ENCODE results near the gene SPIRE1.

- PRO-cap, result no peak
Observed at GRCh38 chr18:11946761-11947023, 34.6 kb upstream of the IMPA2 start.

DNA sequence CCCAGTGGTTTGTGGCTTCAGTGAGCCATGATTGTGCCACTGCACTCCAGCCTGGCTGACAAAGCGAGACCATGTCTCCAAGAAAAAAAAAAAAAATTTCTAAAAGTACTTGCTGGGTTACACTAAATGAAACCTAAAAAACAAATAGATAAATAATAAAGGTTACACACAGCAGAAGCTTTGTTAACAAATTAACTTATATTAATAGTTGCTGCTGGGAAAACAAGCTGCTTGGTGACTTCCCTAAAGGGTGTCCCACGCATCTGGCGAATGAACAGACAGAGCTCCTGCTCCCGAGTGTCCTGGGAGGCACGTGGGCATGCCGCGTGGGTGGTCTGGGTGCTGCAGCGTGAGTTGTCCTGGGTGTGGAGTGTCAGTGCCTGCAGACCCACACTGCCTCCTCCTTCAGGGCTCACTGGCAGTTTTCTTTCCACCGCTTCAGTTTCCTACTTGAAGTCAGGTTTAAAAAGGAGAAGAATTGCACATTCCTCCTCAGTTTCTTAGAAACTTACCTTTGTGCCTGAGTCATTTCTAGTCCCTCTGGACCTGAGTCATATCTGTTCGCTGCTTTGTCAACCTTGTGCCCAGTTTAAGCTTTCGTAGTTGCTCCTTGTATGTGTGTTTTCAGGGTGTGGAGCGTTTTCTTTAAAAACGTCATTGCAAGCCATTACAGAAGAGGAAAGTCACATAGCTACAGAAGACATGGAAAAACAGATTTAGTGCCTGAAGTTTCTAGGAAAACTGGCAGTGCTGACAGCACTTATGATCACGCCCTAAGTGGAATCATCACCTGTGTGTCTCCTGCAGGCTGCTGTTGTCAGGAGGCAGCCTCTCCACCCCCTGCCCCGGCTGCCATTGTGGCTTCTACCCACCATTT is 24.3 kb downstream of the IMPA2 start:
- PRO-cap, result no peak

DNA sequence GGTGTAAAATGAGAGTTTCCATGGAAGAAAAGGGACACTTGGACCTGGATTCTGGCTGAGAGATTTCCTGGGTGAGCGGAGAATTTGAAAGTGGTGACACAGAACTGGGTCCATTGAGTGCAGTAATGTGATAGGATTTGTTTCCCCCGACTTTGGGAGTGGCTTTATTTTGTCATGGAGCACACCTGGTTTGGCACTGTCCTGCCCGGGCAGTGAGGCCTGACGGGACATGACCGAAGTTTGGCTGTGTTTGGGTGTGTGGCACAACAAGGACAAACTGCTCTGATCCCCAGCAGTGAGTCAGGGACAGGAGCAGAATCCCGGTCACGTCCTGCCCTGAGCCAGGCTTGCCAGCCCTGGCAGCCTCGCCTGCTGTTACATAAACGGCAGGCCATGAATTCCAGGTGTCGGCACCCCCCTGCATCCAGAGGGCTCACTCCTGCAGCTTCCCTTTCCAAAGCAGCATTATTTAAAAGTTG is 45.7 kb downstream of the IMPA2 start:
- PRO-cap, result no peak

DNA sequence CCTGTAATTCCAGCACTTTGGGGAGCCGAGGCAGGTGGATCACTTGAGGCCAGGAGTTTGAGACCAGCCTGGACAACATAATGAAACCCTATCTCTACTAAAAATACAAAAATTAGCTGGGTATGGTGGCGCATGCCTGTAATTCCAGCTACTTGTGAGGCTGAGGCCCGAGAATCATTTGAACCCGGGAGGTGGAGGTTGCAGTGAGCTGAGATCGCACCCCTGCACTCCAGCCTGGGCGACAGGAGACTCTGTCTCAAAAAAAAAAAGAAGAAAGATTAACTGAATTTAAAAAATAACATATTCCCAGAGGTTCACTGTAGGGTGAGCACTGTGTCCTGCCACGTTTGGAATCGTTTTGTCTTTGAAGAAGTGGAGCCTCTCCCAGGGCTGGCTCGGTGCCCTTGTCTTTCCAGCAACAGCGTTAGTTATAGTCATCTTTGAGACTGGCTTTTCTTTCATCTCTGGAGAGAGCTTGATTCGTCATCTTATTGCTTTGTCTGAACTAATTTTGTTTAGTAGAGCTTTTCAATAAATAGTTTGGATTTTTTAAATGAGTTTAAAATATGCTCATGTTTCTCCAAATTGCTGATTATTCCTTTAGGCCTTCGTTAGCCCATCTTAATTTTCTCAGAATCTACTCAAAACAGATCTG is 50.4 kb downstream of the IMPA2 start:
- PRO-cap, result no peak

DNA sequence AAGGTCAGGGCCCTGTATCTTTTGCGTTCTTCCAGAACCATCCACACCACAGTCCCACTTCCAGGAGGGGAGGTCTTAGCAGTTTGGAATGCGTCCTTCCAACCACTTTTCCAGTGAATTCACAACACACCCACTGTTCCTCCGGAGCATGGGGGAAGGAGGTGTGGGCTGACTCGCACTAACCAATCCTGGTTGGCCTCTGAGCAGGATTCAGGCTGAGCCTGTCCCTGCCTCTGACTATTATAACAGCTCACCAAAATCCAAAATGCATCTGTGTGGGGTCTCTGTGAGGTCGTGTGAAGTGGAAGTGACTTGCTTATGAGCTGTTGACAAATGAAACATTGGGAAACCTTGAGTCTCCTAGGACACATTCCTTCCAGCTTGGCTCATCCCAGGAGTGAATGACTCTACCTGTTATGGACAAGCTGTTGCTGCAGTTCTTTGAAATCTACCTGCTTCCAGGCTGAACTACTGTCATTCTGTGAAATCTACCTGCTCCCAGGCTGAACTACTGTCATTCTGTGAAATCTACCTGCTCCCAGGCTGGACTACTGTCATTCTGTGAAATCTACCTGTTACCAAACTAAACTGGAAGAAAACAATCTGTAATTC is 1.5 kb downstream of the CIDEA start:
- PRO-cap, result no peak

GRCh38 chr18:12278721-12279702 is 24.9 kb downstream of the CIDEA start:
- PRO-cap, result bidirectional peak, plus-strand start at chr18:12279388, minus-strand start at chr18:12279166

- PRO-cap, result no peak
Observed at GRCh38 chr18:12340155-12340801, 32.2 kb downstream of the TUBB6 start.

GRCh38 chr18:12657364-12658350 is at the start of gene SPIRE1:
TSS of gene SPIRE1 (minus strand) at chr18:12658107.
- PRO-cap, result bidirectional peak, plus-strand start at chr18:12657596, minus-strand start at chr18:12657606; bidirectional peak, plus-strand start at chr18:12658219, minus-strand start at chr18:12658045

GRCh38 chr18:12885320-12885981 is 1.4 kb upstream of the PTPN2 start:
- PRO-cap, result no peak

GRCh38 chr18:12990598-12991201 is 462 bp upstream of the CEP192 start:
- PRO-cap, result bidirectional peak, plus-strand start at chr18:12991395, minus-strand start at chr18:12991145

DNA sequence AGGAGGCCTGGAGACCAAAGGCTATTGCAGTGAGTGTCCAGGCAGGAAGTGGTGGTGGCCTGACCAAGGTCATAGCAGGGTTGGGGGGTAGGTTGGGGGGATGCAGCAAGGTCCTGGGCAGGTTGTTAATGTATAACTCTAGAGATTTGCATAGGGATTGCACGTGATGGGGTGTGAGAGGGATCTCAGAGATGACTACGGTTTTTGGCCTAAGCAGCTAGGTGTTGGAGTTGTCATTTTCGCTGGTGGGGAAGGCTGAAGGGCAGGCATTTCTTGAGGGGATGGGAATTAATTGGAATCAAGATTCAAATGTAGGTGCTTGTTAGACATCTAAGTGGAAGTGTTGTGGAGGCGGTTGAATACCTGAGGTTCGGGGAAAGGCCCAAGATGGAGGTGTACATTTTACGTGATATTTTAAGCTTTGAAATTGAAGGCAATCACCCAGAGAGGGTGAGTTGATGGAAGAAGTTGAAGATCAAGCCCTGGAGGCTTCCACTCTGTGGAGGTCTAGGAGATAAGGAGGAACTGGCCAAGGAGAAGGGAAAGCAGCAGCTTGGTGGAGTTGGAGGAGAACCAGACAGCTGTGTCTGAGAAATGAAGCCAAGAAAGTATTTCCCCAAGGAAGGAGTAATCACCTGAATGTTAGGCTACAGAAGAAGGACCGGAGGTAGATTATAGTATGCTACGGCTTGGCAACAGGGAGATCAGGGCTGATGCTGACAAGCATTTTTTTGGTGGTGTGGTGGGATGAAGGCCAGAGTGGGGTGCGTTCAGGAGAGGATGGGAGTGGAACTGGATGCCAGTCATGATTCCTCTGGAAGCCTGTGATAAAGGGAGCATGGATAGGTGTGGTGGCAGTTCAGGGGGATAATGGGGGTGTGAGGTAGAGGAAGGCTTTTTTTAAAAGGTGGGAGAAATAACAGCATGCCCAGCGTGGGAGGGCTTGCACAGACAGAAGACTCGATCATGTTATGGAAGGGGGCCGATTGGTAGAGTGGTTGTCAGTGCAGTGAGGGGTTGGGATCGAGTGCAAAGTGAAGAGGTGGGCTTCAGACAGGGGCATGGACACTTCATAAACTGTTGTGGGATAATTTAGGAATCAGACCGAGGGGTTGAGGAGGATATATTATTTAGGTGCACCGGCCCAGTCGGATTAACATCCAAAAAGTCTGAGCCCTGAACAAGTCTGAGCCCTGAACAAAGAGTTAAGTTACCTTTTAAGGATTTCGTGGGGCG is 5.4 kb downstream of the CEP192 start:
- PRO-cap, result no peak

- PRO-cap, result no peak
Observed at GRCh38 chr18:13137858-13138654, 80.5 kb upstream of the LDLRAD4 start.

- PRO-cap, result no peak
Observed at GRCh38 chr18:13165542-13166439, 52.8 kb upstream of the LDLRAD4 start.

- PRO-cap, result no peak
Observed at GRCh38 chr18:13175933-13176379, 42.6 kb upstream of the LDLRAD4 start.

- PRO-cap, result bidirectional peak, plus-strand start at chr18:13217328, minus-strand start at chr18:13217315
Observed at GRCh38 chr18:13217075-13217418, 1.5 kb upstream of the LDLRAD4 start.

DNA sequence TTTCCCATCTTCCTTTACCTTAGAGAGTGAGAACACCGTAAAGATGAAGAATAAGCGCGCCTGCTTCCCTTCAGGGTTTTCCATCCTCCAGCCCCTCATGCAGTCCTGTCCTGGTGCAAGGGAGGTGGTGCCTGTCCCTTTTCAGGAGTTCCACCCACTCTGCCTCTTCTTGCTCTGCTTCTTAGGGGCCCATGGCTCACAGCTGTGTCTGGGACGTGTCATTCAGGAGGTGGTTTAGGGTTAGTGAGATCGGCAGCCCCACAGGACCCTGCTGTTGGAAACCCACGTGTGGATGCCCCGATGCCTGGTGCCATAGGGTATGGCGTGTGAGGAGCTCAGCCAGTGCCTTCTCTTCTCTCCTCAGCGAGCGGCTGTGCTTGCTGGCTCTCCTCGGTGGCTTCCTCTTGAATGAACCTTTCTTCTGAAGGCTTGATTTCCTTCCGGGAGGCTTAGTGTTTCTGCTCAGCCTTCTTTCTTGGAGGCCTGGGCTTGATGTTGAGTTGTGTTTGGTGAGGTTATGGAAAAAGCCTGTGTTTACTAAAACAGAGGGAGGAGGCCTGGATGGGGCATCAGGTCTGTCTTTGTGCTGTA is 55.2 kb downstream of the LDLRAD4 start:
- PRO-cap, result no peak

DNA sequence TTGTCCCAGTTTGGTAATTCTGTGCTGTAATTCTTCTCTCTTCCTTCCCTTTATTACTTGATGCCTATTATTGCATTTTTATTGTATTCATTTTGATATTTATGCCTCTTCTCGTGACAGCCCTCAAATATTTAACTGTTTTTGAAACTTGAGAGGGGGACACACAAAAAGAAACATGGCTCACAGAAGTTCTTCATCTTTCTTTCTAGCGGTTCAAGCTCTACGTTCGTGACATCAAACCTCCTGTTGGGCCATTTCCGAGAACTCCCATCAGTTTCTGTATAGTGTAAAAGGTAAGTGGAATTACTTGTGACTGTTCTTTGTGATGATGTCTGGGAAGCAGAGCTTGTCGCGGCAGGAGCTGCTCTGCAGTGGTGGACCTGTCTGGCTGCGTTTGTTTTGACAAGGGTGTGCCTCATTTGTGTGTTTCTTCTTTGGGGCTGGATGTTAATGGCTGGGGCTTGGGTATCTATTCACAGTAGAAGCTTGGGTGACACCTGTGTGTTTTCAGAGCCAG is 59.4 kb downstream of the LDLRAD4 start:
- PRO-cap, result no peak

DNA sequence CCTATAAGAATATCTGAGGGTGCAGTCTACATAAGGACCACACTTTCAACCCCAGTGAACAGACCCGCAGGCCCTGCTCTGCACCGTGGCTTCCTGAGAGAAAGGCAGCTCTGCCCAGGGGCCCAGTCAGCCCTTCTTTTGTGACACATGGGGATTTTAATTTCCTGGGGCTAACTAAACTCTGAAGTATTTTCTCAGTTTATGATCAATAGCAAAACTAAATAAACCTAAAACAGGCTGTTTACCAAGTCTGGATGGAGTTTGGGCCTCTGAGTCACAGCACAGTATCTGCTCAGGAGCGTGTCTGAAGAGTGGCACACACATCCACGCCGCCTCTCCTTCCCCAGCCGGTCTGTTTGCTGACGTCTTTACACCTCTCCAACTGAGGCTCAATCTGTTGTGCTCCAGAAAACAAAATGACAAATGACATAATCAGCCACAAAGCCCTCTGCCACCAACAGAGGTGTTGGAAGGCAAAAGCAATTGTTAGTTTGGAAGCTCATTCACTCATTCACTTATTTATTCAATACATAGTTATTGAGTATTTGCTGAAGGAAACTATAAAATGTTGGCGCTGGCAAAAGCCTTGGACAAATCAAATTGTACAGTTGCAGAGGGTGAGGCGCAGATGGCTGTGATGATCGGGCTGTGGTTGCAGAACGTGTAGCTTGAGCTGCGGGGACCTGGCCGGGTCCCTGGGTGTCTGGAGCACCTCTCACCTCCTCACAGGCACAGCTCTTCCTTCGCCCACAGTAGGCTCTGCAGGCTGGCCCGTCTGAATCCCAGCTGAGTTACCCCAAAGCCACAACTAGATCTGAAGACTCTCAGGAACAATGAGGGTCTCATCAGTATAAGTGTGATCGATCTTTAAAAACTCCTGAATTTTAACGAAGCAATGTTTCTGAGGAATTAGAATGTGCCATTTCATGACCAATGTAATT is 72.5 kb downstream of the LDLRAD4 start:
- PRO-cap, result no peak

DNA sequence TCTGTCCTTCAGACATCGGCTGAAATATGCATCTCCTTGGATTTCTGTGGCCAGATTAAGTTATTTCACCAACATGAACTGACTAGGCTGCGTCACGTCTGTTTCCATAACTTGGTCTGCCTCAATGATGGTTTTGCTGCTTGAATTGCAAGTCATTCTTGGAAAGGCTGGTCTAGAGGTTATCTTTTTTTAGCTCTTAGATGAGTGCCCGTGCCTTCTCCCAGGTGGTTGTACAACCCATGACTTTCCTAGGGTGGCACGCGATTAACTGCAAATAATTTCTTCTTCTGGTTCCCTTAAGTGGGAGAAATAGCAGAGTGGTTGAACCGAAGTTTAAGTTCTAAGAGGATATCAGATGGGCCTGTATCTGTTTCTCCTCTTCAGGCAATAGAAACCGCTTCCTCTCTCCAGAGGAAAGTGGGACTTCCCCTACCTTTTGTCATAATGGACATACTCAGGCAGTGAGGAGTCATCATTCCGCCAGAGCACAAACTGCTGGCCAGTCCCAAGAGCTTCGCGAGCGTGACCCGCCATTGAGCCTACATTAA is 158.7 kb downstream of the LDLRAD4 start:
- PRO-cap, result no peak

DNA sequence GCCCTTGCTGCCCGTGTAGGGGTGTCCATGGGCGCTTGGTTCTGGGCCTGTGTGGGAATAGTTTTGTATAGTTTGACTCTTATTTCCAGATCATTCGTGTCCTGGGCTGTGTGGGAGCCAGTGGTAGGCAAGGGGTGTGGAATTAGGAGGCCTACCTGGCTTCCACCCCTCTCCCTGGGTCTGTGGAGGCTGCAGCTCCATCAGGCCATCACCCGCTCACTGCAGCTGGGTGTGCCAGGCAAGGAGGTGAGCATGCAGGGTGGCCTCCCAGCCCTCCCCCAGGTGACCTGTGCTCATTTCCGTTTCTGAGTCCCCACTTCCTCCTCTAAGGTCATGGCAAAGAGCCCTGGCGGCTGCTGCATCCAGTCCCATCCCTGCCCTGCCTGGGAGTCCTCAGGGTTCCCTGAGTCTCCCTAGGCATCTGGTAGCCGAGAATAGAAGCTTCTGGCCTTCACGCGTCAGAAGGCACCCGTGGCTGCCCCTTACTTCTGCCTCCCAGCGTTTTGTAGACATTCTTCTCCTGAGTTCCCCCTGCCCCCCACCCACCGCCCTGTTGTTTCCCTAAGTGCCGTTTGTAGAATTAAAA is 202.7 kb downstream of the LDLRAD4 start:
- PRO-cap, result no peak

Measured in WTC11 (cell line).